ENCODE results near the genes MICAL1 and GPR6.

DNA sequence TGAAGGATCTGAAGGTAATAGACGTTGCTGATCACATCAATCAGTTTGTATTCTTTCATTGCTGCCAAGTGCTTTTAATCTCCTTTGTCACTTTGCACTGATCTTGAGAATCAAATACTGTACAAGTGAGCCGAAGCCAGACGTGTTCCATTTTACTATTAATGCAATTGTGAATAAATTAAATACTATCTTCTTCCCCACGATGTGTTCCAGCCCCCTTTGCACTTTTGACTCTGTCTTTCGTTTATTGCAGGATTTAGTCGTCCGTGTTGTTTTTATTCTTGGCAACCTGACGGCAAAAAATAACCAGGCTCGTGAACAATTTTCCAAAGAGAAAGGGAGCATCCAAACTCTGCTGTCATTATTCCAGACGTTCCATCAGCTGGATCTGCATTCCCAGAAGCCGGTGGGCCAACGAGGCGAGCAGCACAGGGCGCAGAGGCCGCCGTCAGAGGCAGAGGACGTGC is 104.6 kb downstream of the ARMC2 start:
- PRO-cap: no peak

GRCh38 chr6:108989758-108990274 is 104.8 kb downstream of the SESN1 start:
- PRO-cap: no peak

DNA sequence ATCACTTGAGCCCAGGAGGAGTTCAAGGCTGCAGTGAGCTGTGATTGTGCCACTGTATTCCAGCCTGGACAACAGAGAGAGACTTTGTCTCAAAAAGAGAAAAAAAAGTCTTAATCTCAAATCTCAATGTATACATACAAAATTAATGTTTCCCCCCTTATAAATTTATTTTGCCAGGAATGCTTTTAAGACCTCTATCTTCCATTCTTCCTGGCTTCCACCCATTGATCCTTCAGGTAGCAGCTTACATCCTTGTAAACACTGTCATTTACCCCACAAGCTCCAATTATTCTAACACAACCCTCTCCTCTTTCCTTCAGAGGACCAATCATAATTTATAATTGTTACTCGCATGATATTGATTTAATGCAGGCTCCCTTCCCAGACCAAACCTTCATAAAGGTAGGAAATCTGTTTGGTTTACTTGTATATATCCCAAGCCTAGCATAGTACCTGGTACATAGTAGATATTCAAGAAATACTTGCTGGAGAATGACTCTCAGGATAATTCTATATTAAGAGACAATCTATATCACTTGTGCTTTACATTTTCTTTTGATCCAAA is 98.9 kb downstream of the SESN1 start:
- PRO-cap: no peak

DNA sequence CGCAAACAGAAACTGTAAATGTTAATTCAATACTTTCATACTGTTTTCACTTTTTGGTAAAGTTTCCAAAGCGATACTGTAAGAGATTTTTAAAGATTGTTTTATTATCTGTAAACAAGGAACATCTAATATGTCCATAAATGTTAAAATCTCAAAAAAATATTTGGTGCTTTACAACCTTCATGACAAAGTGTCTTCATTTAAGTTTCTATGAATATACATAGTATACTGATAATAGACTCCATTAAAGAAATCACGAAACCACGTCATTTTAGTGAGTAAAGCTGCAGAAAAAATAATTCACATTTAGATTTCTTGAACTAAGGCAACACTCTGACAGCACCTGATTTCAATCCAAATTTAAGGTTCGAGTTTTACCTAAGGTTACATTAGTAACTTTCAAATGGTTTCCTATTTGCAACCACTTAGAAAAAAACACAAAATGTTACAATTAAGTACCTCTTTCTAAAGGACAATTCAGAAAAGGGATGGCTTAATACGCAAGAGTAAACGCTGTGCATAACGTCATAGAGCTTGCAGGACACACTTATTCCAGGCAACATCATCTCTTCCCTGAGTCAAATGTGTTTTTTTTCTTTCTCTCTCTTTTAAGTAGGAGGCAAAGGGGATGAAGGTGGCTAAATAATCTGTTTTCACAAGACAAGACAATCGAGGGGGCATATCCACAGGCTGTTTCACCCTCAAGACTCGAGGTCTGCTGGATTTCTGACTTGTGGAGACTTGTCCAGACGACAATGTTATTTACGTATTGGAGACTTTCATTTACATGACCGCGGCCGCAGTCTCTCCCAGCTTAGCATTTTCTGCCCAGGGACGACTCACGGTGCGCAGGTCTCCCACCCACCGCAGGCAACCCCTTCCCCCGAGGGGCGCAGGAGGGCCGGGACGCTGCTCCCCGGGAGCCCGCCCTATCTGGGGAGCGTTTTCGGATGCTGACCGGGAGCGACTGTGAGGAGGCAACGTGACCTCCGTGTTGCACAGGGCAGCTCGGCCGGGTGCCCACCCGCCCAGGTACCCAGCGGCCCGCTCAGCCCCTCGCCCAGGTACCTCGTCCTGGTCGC is 86.0 kb downstream of the SESN1 start:
- PRO-cap: unidirectional peak, minus-strand start at position 969 of the sequence

GRCh38 chr6:109013386-109014143 is 81.1 kb downstream of the SESN1 start:
- PRO-cap: no peak

DNA sequence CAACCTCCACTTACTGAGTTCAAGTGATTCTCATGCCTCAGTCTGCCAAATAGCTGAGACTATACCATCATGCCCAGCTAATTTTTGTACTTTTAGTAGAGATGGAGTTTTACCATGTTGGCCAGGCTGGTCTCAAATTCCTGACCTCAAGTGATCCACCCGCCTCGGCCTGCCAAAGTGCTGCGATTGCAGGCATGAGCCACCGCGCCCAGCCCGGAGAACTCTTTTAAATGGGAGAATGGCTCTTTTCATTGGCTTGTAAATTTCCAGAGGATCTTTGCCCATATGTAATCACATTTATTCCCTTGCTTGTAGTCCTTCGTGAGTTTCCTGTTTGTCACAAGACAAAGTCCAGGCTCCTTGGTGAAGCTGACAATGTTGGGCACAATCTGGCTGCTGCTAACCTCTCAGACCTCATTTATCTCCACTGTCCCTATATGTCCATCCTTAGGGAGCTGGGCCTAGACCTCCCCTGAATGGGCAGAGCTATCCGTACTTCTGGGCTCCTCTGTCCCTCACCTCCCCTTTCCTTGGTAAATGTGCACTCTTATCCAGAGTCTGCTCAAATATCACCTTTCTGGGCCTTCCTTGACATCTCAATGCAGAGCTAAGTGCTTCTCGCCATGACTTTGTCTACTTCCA is 135.2 kb downstream of the CEP57L1 start:
- PRO-cap: no peak

DNA sequence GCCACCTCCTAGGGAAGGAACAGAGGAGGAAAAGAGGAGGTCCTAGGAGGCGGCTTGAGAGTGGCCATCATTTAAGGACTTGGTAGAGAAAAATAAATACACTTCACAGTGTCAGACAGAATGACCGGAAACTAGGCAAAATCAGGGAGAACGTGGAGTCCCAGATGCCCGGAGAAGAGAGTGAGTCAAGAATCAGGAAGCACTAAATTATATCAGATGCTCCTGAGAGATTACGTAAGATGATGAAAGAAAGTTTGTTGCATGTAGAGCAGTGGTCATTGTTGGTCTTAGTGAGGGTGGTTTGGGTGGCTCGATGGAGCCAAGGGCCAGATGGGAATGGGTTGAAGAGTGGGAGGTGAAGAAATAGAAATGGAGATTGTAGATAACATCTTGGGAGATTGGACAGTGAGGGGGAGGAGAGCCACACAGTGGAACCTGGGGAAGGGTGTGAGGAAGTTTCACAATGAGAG is 142.3 kb downstream of the CEP57L1 start:
- PRO-cap: no peak

DNA sequence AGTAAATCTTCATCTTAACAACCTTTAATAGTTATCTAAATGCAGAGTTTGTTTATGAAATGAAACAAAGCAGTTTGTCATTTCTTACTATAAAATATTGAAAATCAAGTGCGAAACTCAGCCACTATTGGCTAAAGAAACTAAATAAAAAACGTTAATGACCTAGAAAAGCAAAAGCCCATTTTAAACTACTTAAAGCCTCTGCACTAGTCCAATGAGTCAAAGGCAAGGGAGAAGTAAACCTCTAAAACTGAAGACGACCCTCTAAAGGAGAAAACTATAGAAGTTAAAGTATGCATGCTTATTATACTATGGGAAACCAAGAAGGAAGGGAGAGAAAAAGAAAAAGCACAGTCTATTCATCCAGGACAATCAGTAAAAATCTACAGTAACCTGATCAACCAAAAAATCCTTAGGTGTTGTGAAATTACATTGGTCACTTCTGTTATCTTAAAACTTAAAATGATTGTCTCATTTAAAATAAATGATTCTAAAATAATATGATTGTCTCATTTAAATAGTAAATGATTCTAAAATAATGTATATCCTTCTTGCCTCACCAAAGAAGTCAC is 14.9 kb downstream of the CD164 start:
- PRO-cap: no peak

- PRO-cap: no peak
These were observed 2.7 kb downstream of the SMPD2 start for GRCh38 chr6:109443054-109443880.

- PRO-cap: bidirectional peak, plus-strand start at chr6:109455837, minus-strand start at chr6:109455704; unidirectional peak, minus-strand start at chr6:109455933
These were observed at the start of gene MICAL1 for GRCh38 chr6:109455517-109456147. Gene MICAL1, minus strand, starts transcription at chr6:109455772.

GRCh38 chr6:109481028-109482062 is 1.7 kb downstream of the ZBTB24 start:
- PRO-cap: no peak

- PRO-cap: no peak
These were observed 69.1 kb downstream of the FIG4 start for GRCh38 chr6:109760057-109760687.

- PRO-cap: no peak
These were observed at the start of gene GPR6 for GRCh38 chr6:109977909-109978565. Gene GPR6, plus strand, starts transcription at chr6:109978311.

GRCh38 chr6:110287751-110288076 is 70.4 kb downstream of the METTL24 start:
- PRO-cap: no peak

GRCh38 chr6:110356424-110357210 is 1.5 kb downstream of the METTL24 start:
- PRO-cap: no peak

GRCh38 chr6:110544578-110545047 is 68.2 kb upstream of the SLC22A16 start:
- PRO-cap: no peak

DNA sequence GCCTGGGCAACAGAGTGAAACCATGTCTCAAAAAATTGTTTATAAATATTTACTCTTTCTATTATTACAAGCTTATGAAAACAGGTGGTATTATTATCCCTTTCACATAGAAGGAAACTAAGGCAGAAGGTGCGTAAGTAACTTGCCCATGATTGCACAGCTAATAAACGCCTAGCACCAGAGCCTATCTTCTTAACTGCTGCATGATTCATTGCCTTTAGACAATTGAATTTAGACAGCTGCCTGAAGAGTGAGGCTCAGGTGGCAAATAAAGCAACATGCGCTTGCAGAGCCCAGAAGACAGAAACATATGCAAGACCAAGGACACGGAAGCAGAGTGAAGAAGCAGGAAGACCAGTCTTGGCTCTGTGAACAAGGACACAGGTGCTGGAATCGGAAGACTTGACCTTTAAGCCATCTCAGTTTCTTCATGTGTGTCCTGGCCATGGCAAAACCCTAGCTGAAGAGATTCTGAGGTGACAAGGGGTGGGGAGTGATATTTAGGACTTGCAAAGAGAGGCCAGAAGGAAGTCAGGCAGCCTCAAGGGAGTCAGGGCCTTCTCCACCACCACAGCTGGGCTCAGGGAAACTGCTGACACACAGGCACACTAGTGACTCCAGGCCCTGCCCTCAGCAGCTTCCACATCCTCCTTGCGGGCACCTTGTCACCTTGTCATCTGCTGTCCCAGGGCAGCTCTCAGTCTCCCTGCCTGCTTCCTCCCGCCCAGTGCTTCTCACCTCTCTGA is 91.7 kb upstream of the SLC22A16 start:
- PRO-cap: no peak

DNA sequence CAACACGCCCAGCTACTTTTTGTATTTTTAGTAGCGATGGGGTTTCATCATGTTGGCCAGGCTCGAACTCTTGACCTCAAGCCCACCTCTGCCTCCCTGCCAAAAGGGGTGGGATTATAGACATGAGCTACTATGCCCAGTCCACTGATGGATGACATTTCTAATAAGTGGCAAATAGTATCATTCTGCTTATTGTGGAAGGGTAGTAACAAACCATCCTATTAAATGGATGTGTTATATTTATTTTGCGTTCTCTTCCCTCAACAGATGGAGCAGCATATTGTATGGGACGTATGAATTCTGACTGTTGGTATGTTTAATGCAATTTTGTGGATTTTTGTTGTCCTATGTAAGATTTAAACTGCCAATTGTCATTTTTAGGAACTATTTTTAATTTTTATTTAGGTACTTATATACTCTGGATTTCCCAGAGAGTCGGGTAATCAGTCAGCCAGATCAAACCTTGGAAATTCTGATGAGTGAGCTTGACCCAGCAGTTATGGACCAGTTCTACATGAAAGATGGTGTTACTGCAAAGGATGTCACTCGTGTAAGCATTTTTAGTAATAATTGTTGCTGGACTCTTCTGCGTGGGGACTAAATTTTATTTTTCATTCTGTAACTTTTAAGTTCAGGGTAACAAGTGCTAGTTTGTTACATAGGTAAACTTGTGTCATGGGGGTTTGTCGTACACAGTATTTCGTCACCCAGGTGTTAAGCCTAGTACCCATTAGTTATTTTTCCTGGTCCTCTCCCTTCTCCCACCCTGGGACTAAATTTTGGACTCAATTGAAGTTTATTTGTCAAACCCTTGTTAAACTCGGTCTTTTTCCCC is 17.5 kb downstream of the AMD1 start:
- PRO-cap: no peak

DNA sequence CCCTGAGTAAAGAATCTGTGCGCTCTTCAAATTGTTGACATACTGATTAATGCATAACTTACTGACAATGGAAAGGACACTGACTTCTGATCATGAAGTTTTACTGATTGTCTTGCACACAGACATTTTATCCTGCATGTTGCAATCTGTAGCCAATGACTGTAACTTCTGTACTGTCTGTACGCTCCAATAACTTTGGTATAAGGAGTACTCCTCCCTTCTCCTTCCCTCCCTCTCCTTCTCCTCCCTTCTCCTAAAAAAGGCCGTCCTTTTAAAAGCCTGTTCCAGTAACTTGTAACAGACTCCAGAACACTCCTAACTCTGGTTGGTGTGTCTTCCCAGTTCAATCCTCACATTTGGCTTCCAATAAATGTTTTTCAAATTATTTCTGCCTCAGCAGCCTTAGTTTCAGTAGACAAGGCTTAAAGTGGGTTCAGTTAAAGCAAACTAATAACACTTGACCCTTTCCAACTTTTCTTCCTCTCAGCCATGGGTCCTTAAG is 6.0 kb upstream of the GTF3C6 start:
- PRO-cap: no peak

DNA sequence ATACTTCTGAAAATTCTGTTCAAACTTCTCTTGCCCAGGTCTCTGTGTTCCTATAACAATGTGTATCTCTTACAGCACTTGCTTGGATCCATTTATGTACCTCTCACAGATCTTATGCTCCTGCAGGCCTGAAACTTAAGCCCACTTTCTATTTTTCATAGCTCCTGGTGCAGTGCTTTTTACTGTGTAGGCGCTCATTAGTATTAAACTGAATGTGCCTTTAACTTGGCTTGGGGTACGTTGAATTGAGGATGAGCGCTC is 524 bp upstream of the GTF3C6 start:
- PRO-cap: no peak